Gastroesophageal sphincter (tissue), 4 donors: ENCODE data around the genes CACNA1S and PHLDA3.

- PRO-cap, result no peak
- RAMPAGE, long total RNA, 4 experiments, result no peak in any of the 4 experiments
These were observed 113.6 kb downstream of the ZNF281 start for GRCh38 chr1:200296140-200296704.

DNA sequence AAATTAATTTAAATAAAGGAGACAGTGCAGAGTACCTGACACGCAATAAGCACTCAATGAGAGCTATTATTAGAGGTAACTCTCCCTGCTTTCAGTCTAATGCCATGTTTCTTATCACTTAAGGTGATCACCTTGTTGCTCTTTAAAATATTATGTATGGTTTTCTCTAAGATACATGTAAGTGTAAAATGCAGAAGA, 108.2 kb downstream of the ZNF281 start:
- PRO-cap, result no peak
- RAMPAGE, long total RNA, 4 experiments, result no peak in any of the 4 experiments

- PRO-cap, result no peak
- RAMPAGE, long total RNA, 4 experiments, result no peak in any of the 4 experiments
These were observed 6.1 kb upstream of the ZNF281 start for GRCh38 chr1:200415570-200416676.

- PRO-cap, result no peak
- RAMPAGE, long total RNA, 4 experiments, result no peak in any of the 4 experiments
These were observed 10.6 kb upstream of the GPR25 start for GRCh38 chr1:200862140-200862558.

DNA sequence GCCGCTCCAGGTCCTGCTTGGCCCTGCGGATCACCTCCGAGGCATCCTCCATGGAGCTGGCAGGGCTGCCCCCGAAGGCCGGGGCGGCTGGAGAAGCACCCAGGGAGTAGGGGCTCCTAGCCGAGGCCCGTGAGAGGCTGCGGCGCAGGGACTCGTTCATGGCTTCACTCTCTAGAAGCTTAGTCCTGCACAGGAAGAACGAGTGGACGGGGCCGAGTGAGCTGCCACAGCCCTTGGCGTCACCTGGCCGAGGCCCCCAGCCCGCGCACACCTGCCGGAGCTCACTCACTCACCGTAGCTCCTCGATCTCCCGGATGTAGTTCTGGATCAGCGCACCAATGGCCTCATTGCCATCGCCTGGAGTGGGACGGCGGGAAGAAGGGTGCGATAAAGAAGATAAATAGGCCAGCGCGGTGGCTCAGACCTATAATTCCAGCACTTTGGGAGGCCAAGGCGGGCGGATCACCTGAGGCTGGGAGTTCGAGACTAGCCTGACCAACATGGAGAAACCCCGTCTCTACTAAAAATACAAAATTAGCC, 23.0 kb downstream of the KIF21B start:
- PRO-cap, result no peak
- RAMPAGE, long total RNA, 4 experiments, result start-site peak on the minus strand in 2 of 4 experiments, centred at positions 106 to 138 of the sequence, 7 to 8 reads per replicate

DNA sequence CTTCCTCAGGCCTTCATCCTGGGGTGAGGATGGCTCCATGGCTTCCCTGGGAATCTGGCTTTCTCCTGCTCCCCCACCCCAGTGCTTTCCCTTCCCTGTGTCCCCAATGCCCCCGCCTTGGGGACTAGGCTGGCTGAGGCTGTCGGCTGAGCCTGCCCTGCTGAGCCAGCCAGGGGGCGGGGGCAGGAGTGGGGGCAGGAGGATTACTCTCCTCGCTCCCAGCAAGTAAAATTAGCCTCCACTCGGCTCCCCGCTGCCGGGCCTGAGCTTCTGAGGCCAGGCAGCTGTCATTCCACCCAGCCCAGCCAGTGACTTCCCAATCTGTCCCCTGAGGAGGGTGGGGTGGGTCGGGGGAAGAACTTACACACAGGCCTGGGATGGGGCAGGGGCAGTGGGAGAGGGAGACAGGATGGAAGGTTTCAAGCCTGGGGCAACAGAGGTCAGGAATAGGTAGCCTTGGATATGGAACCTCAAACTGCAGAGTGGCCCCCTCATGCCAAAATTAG, at the start of gene CACNA1S:
CACNA1S (minus strand) TSS at position 126 of the 506 bp plus-strand sequence.
- PRO-cap, result no peak
- RAMPAGE, long total RNA, 4 experiments, result no peak in any of the 4 experiments

DNA sequence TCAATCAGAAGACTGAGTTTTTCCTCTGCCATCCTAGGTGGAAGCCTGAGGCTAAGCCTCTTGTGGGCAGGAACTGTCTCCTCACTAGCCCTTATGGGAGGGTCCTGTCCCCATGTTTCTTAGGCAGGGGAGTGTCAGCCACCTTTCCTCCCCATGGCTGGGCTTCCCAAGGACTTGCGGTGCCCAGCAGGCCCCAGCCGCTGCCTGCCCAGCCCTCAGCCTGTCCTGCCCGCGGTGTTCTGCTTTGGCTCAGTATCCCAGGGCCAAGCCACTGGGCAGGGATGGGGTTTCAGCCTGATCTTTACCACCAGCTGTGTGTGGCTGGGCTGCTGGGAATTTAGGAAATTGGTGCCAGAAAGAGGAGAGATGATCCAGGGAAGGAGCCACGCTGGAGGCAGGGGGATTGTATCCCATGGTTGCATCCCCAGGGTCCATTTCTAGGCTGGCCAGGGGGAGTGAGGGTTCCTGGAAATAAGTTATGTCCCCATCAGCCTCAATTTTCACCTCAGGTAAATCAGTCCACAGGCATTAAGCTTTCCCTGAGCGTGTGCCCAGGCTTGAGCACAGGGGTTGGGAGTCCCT, 6.9 kb upstream of the IGFN1 start:
- PRO-cap, result no peak
- RAMPAGE, long total RNA, 4 experiments, result no peak in any of the 4 experiments

DNA sequence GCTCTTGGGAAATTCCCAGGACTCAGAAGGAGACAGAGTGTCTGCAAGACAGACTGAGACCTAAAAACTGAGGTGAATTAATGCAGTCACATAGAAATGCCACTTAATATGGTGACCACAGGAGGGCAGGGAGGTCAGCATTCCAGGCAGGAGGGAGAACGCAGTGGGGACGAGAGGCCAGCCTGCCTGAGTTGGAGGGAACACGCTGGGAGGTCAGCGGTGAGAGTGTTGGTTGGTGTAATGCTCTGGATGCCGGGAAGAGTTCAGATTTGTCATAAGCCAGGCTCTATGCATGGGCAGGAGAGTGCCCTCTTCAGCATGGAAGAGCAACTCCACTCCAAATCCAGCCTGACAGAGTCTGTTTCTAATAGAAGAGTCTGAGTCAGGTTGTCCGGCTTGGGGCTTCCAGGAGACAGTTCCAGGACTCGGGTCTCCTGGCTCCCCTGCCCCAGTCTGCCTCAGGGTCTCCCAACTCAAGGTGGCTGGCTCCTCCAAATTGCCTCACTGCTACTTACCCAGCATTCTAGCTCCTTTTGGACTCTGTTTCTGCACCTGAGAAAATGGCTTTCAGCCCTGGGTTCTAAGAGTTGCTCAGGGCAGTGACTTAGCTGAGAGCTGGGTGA, 5.7 kb upstream of the IGFN1 start:
- PRO-cap, result no peak
- RAMPAGE, long total RNA, 4 experiments, result no peak in any of the 4 experiments

DNA sequence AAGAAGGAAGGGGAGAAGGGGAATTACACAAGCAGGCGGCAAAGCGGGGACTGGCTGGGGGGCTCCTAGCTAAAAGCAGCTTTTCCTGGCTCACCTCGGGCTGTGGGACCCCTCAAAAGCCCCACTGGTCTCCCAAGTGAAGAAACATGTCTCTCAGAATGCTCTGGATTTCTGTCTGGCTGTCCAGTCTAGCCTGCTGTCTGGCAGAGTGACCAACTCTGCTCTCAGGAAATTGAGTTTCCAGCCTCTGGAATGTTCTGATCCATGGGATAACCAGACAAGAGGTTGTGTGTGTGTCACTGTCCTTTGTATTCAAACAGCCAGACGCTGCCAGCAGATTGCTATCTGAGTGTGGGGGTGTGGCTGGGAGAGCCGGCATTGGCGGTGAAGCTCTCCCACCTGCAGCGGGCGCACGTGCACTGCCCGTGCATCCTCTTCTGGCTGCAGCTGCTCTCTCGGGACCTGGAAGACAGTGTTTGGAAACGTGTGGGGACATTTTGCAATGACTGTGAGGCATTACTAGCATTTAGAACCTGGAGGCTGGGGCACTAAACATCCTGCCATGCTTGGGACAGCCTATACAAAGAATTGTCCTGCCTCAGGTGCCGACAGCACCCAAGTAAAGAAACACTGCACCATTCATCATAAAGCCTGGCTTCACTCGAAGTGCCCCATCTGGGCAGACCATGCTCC, 26.1 kb downstream of the PKP1 start:
- PRO-cap, result no peak
- RAMPAGE, long total RNA, 4 experiments, result no peak in any of the 4 experiments

DNA sequence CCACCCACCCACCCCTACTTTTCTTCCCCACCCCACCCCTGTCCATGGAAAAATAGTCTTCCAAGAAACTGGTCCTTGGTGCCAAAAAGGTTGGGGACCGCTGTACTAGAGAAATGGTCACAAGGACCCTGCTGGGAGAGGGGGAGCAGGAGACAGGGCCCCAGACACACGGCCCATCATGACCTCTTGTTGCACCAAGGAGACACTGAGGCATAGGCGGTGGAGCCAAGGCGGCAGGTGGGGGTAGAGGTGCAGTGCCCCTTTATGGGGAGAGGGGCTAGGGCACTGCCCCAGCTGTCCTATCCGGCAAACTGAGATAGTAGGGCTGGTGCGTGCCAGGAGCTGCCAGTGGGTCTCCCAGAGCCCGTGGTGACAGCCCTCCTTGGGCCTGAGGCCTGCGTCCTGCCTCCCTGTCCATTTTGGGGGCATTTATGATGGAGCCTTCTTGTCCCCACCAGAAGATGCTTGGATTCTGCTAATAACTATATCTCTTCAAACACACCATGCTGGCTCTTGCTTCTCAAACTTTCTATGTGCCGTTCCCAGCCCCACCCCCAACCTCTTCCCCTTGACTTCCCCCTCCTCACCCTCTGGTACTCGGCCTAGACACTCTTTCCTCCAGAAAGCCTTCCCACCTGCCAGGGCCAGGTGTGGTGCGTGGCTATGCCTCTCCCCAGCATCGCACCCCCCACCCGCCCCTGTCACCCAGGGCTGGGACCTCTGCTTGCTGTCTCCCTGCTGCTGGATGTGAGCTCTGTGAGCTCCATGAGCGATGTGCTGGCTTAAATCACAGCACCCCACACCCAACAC, 20.1 kb downstream of the TNNT2 start:
- PRO-cap, result no peak
- RAMPAGE, long total RNA, 4 experiments, result no peak in any of the 4 experiments

DNA sequence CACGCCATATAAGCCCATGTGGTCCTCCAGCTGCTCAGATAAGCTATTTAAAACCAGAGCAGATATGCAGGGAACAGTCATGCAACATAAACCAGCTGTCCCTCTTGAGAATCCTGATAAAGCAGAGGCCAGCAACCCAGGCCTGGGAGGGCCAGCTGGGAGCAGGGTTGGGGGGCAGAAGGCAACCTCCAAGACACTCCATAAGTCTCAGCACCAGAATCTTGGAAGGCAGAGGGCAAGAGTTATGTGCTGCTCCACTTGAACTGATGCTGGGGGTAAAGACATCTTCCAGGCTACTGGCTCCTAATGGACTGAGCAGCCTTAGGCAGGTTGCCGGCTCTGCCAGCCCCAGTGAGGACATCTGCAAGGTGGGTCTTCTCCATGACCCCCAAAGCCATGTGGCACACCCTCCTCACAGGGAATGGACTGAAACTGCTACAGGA, 405 bp upstream of the TNNT2 start:
- PRO-cap, result no peak
- RAMPAGE, long total RNA, 4 experiments, result no peak in any of the 4 experiments

DNA sequence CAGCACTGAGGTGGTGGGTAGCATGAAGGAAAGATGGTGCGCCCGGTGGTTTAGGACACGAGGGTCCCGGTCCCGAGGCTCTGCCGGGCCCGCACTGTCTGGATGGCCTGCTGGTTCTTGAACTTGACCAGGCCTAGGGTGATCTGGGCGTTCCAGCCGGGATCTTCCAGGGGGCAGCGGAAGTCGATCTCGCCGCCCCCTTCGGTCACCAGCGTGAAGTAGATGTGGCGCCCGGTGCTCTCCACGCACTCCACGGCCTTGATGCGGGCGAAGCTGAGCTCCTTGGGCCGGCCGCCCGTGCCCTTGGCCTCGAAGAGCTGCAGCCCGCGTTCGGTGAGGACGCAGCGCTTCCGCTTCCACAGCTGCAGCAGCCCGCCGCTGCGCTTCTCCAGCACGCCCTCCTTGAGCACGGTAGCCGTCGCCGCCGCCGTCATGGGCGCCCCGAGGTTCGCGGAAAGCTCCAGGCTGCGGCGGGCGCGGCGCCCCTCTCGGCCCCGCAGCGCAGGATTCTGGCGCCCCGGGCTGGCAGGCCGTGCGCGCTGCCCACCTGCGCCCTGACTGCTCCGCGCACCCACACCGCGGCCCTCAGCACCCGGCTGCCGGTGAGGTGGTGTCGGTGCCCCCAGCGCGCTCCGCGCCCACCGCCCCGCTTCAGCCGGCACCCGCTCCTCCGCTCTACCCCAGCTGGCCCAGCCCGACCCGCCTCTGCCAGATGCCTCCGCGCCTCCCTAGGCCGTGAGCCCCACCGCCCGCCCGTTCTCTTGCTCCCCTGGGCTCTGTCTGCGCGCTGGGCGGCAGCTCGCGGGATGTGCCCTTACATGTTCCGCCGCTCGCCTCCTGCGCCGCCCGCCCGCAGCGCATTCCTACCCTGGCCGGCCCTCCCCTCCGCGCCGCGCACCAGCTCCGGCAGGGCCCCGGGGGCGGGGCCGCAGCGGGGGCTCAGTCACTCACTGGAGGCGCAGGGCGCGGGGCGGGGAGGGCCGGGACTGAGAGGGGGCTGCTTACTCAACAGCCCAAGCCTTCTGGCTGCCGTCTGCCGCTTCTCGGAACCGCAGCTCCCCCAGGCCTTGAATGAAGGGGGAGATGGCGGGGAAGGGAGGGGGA, at the start of gene PHLDA3:
PHLDA3 (minus strand) TSS at position 836 of the 1,104 bp plus-strand sequence.
- PRO-cap, result bidirectional peak, plus-strand start at position 248 of the sequence, minus-strand start at position 96 of the sequence; bidirectional peak, plus-strand start outside the sequence, minus-strand start at position 782 of the sequence
- RAMPAGE, long total RNA, 4 experiments, result no peak in any of the 4 experiments

DNA sequence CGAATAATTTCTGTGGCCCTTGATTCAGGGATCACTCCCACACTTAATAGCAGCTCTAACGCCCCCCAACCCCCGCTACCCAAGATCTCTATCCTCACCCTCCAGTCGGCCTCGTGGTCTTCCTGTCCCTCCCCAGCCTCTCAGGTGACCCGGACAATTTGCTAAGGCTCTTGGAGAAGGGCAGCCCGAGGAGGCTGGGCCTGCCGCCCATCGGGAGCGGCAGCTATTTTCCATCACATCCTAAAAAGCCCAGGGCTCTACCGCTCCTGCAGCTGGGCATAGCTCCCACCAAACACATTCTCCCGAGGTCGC, 12.0 kb upstream of the PHLDA3 start:
- PRO-cap, result no peak
- RAMPAGE, long total RNA, 4 experiments, result no peak in any of the 4 experiments

DNA sequence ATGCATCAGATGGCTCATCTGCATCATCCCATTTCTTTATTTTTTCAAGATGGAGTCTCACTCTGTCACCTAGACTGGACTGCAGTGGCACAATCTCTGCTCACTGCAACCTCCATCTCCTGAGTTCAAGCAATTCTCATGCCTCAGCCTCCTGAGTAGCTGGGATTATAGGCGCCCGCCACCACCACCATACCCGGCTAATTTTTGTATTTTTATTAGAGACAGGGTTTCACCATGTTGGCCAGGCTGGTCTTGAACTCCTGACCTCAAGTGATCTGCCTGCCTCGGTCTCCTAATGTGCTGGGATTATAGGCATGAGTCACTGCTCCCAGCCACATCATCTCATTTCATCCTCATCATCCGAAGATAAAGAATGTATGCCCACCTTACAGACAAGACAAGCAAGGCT, 7.3 kb downstream of the CSRP1 start:
- PRO-cap, result unidirectional peak, minus-strand start at position 344 of the sequence
- RAMPAGE, long total RNA, 4 experiments, result no peak in any of the 4 experiments

DNA sequence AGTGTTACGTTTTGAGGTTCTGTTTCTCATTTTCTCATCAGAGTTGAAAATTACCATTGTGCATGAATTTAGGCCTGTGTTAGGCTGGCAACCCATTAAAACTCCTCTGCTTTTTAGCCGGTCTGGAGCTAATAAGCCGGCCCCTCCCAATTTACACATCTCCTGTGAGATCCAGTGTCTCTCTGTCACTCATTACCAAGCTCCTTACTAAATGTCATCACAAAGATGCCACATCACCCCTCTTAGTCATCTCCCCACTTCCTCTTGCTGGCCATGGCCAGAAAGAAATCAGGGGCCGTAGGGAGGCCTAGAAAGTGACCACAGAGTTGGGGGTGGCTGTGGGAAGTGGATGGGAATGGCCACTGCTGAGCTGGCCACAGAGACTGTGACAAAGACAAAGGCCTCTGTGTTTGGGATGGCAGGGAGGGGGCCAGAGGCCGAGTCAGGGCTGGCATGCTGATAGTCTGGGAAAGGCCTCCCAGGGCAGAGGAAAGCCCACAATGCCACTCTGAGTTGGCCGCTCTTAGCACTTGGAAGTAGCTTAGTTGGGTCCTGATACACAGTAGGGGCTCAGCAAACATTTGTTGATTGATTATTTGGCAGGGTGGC, 12.9 kb downstream of the NAV1 start:
- PRO-cap, result no peak
- RAMPAGE, long total RNA, 4 experiments, result no peak in any of the 4 experiments

DNA sequence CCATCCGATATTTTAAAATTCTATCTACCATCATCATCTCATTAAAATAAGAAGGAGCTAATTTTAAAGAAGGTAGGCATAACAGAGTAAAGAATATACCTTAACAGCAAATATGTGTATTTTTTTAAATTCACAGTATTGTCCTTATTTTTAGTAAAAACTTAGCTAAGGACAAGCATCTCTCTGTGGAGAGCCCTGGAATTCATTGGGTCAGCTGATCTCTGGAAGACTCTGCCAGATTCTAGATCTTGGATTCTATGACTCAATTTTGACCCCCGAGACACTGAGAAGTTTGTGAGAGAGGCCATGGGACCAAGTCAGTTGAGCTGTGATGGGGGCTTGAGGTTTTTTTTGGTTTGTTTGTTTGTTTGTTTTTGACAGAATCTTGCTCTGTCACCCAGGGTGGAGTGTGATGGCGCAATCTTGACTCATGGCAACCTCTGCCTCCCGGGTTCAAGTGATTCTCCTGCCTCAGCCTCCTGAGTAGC, 13.4 kb downstream of the SHISA4 start:
- PRO-cap, result no peak
- RAMPAGE, long total RNA, 4 experiments, result no peak in any of the 4 experiments

GRCh38 chr1:201916497-201917216, 28.0 kb downstream of the SHISA4 start:
- PRO-cap, result bidirectional peak, plus-strand start at chr1:201916981, minus-strand start at chr1:201916732
- RAMPAGE, long total RNA, 4 experiments, result no peak in any of the 4 experiments

DNA sequence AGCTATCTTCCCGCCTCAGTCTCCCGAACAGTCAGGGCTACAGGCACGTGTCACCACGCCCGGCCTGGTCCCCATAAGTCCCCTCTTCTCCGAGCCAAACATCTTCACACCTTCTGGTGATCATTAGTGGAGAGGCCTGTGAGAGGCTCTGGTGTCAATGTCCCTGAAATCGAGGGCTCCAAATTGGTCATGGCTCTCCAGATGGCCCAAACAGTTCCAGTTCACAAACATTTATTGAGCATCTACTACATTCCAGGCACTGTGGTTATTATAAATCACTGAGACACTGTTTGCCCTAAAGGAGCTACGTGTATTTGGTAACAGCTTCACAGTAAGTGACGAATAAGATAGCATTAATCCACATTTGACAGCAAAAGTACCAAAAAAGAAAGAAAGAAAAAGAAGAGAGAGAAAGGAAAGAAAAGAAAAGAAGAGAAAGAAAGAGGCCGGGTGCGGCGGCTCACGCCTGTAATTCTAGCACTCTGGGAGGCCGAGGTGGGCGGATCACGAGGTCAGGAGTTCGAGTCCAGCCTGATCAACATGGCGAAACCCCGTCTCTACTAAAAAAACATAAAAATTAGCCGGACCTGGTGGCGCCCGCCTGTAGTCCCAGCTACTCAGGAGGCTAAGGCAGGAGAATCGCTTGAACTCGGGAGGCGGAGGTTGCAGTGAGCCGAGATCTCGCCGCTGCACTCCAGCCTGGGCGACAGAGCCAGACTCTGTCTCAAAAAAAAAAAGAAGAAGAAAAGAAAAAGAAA, 759 bp upstream of the TIMM17A start:
- PRO-cap, result no peak
- RAMPAGE, long total RNA, 4 experiments, result no peak in any of the 4 experiments

- PRO-cap, result no peak
- RAMPAGE, long total RNA, 4 experiments, result no peak in any of the 4 experiments
These were observed 2.4 kb upstream of the ELF3 start for GRCh38 chr1:202007834-202008598.

DNA sequence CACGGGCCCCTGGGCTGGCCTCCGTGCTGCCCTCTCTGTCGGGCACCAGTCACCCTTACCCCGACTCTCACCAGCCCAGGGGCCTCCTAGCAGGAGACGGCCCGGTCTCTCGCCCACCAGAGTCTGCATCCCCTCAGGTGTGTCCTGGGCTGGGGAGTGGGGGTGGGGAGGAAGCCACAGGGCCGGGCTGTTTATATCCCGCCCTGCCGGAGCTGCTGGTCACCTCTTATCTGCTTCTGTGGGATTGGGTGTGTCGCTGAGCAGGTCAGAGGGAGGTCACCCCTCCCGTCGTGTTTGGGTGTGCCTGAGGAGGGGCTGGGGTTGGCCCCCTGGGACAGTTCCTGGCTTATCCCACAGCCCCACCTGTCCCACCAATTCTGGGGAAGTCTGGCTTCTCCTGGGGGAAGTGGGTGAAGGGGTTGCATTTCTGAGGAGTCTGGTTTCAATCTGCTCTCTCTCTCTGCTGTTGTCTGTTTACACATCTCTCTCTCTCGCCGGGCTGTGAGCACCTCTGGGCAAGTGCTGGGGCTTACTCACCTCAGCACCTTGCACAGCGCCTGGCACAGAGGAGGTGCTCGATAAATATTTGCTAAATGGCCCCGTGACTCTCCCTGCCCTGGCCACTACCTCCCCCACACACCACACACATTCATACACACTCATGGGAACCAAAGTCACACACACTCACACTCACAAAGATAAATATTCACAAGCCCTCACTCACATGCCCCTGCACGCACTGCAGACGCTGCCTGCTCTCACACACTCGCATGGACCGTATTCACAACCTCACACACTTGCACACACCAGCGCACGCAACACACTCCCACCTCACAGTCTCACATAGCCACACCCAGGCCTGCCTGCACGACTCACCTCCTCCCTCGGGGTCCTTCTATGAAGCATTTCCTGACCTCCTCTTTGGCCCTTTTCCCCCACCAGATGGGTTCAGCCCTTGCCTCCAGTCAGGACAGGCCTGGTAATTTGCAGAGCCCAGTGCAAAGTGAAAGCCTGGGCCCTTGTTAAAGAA, 8.3 kb downstream of the ELF3 start:
- PRO-cap, result no peak
- RAMPAGE, long total RNA, 4 experiments, result no peak in any of the 4 experiments